Cerebellum (tissue), 5 donors: ENCODE measurements around the genes ESPL1 and PRR13.

- PRO-cap, 3 experiments, result peak in 1 of 3 experiments; most common plus-strand start chr12:53219472 (in 1); most common minus-strand start chr12:53219362 (in 1)
- RAMPAGE, long total RNA, result no peak
These were observed 12.4 kb upstream of the ITGB7 start for GRCh38 chr12:53219280-53220101.

DNA sequence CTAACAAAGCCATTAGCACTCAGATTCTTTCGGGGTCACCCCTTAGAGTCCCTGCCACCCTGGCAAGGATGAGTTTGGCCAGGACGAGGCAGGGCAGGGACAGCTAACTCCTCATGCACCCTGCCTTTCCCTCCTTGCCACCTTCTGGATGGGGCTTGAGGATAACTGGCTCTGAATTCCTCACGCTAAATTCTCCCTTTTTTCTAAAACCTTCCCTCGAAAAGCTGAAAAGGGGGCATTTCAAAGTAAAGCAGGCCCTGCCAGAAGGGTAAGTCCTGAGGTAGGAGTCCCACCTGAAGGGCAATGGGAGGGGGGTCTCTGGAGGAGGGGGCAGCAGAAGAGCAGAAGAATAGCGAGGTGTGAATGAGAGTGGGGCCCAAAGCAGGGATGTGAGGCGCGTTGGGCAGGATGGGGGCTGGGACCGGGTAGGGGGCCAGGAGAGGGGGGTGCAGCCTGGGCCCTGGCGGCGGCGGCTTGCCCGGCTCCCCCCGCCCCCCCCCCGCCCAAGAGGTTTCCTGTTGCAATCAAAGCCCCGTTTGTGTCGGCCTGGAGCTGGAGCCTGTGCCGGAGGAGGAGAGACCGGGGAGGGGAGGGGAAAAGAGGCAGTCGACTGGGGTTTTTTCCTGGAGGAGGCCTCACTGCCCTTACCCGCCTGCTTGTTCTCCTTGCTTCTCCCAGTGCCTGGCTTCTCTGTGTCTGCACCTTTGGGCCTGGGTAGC lies 8.8 kb downstream of the RARG start:
- PRO-cap, 3 experiments, result no peak in any of the 3 experiments
- RAMPAGE, long total RNA, result no peak

DNA sequence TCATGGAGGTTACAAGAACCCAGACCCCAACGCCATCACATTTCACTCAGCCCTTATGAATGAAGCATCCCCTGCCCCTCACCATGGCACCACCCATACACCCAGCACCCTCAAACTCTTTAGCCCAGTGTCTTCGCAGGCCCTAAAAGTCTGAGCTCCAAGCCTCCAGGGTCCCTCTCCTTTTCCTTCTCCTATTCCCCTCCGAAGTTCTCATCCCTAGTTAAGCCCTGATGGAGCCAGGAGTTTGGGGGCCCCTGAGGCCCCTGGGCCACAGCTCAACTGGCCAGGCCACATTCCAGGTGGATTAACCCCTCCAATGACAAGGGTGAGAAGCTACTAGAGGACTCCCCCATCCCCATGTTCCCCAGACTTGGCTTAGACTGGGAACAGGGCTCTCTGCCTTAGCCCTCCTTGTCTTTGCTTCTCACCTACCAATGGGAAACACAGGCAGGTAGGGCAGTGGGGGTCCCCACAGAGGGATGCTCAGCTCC lies 2.6 kb downstream of the RARG start:
- PRO-cap, 3 experiments, result no peak in any of the 3 experiments
- RAMPAGE, long total RNA, result no peak

- PRO-cap, 3 experiments, result no peak in any of the 3 experiments
- RAMPAGE, long total RNA, result no peak
These were observed 2.2 kb upstream of the RARG start for GRCh38 chr12:53234026-53234749.

GRCh38 chr12:53267955-53268798 lies at the start of gene ESPL1:
TSS of gene ESPL1 (plus strand) at chr12:53268299.
- PRO-cap, 3 experiments, result no peak in any of the 3 experiments
- RAMPAGE, long total RNA, result no peak

DNA sequence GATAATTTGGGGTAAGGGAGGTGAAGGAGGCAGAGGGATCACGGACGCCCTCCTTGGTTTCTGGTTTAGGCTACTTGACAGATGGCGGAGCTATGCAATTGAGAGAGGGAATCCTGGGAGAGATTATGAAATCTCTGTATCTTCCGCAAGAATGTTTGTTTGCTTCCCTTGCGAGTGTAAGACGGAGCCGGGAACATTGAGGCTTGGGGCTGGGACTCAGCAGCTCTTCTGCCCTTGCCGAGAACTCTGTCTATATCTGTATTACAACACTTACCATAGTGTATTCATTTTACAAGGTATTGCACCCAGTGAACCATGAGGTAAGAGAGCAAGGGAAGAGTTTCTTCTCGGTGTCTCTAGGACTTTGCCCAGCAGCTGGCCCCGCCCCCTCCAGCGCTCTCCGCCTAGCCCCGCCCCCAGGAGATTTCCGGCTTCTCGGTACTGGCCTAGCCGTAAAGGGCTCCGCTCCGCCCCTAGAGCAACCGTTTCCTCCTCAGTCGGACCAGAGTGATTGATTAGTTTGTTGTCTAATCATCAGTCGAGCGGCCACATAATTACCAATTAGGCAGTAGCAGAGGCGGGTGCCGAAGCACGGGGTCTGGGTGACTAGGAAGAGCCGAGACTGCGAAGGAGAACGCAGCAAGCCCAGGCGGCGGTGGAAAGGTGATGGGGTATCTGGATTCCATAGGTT lies at the start of gene PRR13:
Gene PRR13 (plus strand): TSS at position 605 of the 691 bp plus-strand sequence.
- PRO-cap, 3 experiments, result peak in 3 of 3 experiments; most common plus-strand start position 609 of the sequence (in 3); most common minus-strand start position 96 of the sequence (in 1)
- RAMPAGE, long total RNA, result no peak

DNA sequence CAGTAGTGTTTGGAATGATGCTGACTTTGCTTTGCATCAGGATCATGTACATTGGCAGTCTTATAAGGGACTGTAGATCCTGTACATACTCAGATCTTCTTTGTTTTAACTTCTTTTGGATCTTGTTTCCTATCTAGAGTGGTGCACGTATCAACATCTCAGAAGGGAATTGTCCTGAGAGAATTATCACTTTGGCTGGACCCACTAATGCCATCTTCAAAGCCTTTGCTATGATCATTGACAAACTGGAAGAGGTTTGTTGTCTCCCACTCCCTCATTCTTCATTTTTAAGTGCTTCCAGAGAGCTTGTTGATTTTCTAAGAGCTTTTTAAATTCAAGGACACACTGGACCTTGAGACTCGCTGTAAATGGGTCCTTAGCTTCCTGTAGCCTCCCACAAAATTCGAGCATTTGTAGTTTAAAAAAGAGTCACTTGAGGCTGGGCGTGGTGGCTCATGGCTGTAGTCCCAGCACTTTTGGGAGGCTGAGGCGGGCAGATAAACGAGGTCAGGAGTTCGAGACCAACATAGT lies 3.9 kb downstream of the PCBP2 start:
- PRO-cap, 3 experiments, result no peak in any of the 3 experiments
- RAMPAGE, long total RNA, result no peak

GRCh38 chr12:53475021-53476057 lies 23.4 kb downstream of the PCBP2 start:
- PRO-cap, 3 experiments, result no peak in any of the 3 experiments
- RAMPAGE, long total RNA, result no peak

- PRO-cap, 3 experiments, result no peak in any of the 3 experiments
- RAMPAGE, long total RNA, result no peak
These were observed 19.3 kb downstream of the MAP3K12 start for GRCh38 chr12:53479872-53480455.

GRCh38 chr12:53498423-53498810 lies 841 bp downstream of the MAP3K12 start:
- PRO-cap, 3 experiments, result no peak in any of the 3 experiments
- RAMPAGE, long total RNA, result no peak

- PRO-cap, 3 experiments, result no peak in any of the 3 experiments
- RAMPAGE, long total RNA, result no peak
These were observed 1.3 kb downstream of the TARBP2 start for GRCh38 chr12:53502273-53502948.

- PRO-cap, 3 experiments, result no peak in any of the 3 experiments
- RAMPAGE, long total RNA, result no peak
These were observed 6.4 kb upstream of the NPFF start for GRCh38 chr12:53513621-53514075.

GRCh38 chr12:53514105-53514673 lies 6.9 kb upstream of the NPFF start:
- PRO-cap, 3 experiments, result no peak in any of the 3 experiments
- RAMPAGE, long total RNA, result no peak

DNA sequence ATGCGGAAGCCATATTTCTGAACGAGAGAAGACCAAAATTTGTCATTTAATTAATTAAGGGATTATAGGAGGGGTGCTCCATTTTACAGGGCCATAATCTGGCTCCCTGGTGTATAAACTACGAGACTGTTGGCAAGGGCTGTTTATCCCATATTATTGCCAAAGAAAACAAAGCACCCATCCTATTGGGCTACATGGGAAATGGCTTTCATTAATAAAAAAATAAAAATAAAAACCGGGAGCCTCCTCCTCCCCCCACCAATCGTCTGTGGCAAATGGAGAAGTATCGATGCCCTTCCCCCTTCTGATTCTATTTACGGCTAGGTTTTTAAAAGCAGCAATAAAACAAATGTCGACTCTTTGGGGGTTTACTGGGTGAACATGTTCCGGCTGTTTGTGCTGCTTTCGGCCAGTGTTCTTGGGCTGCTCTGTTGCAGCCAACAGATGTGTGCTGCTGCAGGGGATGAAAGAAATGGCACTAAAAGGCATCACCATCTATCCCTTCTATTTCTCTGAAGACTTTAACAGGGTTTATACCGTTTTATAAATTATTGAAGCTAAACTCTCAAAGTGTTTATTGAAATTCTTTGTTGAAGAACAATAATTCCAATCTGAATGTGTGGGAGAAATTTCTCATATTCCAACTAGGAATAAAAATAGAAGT lies 24.7 kb downstream of the ATF7 start:
- PRO-cap, 3 experiments, result peak in 1 of 3 experiments; most common plus-strand start position 443 of the sequence (in 1); most common minus-strand start position 398 of the sequence (in 1)
- RAMPAGE, long total RNA, result no peak

GRCh38 chr12:53659563-53659986 lies 16.3 kb downstream of the ATP5MC2 start:
- PRO-cap, 3 experiments, result no peak in any of the 3 experiments
- RAMPAGE, long total RNA, result no peak

- PRO-cap, 3 experiments, result no peak in any of the 3 experiments
- RAMPAGE, long total RNA, result no peak
These were observed 15.0 kb downstream of the CALCOCO1 start for GRCh38 chr12:53712092-53712776.

DNA sequence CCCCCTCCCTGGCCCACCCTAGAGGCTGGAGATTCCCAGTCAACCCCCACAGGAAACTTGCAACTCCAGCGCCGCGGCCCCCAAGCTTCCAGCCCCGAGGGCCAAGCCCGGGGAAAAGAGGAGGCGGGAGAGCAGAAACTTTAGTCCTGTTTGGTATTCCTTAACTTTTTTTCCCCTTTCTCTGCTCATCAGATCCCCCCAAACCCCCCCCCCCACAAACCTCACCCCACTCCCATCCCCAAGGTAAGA lies 617 bp upstream of the HOXC10 start:
- PRO-cap, 3 experiments, result no peak in any of the 3 experiments
- RAMPAGE, long total RNA, result no peak

DNA sequence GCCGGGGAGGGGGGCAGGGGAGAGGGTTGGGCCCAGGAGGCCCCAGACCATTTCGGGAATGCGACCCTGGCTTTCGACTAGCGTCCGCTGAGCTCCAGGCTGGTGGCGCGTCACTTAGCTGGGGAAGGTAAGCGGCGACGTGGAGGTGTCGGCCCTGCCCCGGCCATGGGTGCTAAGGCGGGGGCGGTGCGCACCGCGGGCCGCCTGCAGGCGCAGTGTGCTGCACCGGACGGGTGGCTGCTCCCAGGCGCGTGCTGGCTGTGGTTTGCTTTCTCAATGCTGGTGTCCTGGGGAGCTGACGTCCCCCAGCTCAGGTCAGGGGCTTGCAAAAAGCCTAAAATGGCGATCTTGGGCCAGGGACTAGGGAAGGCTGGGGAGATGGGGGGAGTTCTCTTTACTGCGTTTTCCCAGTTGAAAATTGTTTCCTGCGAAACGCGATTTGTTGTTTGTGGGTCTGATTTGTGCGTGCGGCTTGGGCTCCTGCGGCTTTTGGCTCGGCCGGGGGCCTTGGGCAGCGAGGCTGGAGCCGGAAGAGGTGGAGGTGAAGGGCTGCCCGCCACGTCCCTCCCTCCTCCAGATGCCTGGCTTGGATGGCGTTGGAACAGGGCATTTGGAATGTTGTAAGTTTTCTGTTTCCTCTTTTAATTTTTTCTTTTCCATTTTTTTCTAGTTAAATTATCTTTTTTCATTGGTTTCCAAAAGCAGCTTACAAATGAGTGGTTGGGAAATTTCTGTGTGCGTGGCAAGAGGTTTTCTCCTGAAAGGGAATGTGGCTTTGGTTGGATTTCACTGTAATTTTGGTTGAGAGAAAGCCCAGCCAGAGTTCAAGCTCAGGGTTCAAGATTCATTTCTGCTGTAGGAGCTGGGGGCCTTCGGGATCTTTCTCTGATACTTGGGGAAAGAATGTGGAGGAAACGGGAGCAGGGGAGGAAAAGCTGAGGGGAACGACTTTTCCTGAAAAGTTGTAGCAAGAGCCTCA lies 1.4 kb downstream of the HOXC10 start:
- PRO-cap, 3 experiments, result no peak in any of the 3 experiments
- RAMPAGE, long total RNA, result no peak

DNA sequence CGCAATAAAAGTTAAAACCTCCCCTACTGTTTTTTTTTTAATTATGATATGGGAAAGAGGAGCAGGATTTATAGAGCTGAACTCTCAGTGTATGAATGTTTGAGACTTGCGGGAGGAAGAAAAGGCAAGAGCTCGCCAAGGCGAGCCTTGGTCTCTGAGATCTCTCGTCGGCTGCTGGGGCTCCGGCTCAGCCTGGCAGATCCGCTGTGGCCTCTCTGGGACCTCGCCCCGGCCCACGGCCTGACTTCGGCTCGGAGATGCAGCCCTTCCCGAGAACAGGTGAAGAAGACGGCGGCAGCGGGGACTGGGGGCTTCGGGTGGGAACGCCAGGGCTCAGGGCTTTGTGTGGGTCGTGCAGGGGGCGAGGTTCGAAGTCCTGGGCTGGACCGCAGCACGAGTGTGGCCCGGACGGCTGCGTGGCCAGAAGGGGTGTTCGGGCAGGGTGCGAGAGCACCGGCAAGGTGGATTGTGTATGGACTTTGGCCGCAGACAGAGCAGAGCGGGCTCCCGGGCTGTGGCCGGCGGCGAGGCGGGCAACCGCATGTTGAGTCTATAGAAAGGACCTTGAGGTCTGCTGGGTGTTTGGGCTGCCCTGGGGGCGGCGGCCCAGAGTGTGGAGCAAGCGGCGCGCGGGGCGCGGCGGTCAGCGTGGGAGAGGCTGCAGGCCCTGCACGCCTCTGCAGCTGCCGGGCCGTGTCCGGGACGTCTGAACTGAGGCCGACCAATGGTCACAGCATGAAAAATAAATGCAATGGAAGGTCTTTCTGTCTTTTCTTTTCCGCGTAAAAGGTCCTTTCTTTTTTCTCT lies 5.8 kb upstream of the HOXC9 start:
- PRO-cap, 3 experiments, result no peak in any of the 3 experiments
- RAMPAGE, long total RNA, result no peak

DNA sequence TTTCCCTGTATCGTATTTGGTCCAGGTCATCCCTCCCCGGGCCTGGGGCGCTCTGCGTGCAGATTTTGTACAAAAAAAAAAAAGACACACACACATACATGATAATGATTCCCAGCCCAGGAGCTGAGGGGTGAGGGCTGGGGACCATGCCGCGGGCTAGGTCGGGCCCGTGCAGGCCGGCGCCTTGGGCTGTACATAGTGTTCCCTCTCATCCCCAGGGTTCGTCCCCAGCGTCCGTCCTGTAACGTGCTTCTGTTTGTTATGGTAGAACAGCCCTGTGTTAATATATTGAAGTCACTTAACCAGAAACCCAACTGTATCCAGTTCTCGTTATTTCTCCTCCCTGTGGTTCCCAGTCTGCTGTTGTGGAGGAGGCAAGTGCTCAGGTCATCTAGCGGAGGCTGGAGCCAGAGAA lies 3.1 kb downstream of the HOXC9 start:
- PRO-cap, 3 experiments, result no peak in any of the 3 experiments
- RAMPAGE, long total RNA, result no peak